Melanocyte of skin (primary cell): ENCODE results near the gene DOK5.

DNA sequence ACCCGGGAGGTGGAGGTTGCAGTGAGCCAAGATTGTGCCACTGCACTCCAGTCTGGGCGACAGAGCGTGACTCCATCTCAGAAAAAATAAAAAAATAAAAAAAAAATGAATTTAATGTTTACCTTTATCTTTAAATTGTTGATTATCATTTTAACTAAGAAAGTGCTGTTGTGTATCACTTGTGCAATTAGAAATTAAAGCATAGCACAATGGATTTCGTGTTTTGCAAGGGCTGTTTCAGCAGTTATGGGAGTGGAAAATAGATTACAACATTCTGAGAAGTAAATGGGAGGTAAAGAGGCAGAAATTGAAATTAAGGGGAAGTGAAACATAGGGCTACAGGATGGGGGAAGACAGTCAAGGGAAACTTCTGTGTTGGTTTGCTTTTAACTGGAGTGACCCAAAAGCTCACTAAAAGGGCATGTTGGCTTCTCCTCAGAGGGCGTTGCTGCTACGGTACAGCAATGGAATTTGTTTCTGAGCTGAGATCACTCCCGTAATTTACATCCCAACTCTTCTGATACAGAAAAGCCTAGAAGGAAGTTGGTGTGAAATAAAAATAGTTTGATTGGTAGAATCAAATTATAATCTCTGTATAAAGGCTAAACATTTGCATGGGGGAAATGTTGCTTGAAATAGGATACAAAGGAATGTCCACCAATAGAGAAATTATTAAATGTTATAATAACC, 147.5 kb downstream of the BCAS1 start:
- CAGE, long polyA plus RNA, 2 experiments: no peak in any of the 2 experiments

GRCh38 chr20:54104032-54104580, 33.7 kb upstream of the BCAS1 start:
- CAGE, long polyA plus RNA, 2 experiments: no peak in any of the 2 experiments

- CAGE, long polyA plus RNA, 2 experiments: no peak in any of the 2 experiments
Measured at GRCh38 chr20:54208229-54209147, 601 bp downstream of the PFDN4 start.

DNA sequence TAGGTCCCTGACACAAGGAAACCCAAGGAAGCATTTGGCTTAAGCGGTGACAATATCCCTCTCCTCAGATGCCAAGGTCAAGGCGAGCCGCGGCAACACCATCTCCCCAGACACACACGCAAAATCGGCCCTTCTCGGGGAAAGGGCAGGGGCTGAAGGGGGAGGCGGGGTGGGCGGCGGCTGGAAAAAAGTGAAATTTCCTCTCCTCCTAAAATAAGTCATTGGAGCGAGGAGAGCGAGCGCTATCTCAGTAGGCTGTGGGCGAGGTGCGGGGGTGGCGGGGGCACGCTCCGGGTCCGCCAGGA, 329 bp upstream of the DOK5 start:
- CAGE, long polyA plus RNA, 2 experiments: no peak in any of the 2 experiments

- CAGE, long polyA plus RNA, 2 experiments: no peak in any of the 2 experiments
Measured at GRCh38 chr20:54475417-54476579, at the start of gene DOK5. TSS of gene DOK5 (plus strand) at chr20:54475593.

DNA sequence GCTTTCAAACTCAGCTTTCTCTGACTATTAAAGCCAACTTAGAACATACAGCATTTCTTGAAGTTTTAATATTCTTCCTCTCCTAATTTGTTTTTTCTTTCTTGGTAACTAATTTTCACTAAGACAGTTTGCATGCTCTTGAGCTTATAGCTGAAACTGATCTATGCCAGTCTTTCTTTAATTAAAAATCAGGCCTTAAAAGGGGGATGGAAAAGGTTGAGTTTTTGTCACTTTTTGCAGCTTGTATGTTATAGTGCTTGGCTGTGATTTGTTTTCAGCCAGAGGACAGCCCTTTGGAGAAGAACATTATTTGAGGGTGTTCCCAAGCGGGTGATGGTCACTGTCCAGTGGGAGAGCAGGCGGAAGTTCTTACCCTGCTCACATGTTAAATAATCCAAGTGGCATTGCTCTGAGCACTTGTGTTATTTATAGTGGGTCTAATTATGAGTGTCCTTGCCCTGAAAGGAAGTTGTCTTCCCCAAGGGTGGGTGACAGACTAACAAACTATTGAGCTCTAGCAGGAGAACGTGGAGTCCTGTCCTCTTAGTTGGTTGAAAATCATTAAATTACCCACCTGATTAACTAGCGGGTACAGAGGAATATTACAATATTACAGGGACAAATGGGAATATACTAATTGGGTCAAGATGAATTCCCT, 49.4 kb downstream of the DOK5 start:
- CAGE, long polyA plus RNA, 2 experiments: no peak in any of the 2 experiments

DNA sequence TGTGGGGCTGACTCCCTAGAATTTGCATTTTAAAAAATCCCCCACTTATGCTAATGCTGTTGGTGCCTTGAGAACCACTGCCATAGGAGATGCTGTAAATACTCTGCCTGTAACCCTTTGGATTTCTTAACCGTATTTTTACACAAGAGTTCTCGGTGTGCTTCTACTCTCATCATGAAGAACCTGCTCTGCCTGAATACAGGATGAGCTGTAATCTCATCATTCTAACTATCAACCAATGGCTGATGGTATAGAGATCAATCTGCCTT, 531.6 kb downstream of the DOK5 start:
- CAGE, long polyA plus RNA, 2 experiments: no peak in any of the 2 experiments

DNA sequence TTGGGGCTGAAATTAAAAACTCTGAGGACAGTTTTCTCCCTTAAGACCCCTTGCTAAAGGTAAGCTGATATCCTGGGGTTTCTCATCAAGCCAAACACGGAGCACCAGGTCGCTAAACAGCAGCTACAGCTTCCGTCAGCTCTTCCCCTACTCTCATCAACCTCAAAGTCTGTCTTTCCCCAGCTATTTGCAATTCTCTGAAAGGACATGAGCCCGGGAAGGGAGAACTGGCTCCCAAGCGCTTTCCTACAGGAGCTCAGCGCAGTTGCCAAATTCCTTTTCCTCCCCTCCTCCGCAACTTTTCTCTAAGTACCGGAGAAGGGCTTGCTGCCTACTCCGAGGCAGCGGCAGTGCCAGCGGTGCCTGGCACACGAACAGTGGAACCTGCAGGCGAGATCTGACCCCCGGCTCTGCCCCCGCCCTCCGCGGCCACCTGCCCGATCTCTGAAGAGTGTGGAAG, 2.3 kb downstream of the CBLN4 start:
- CAGE, long polyA plus RNA, 2 experiments: no peak in any of the 2 experiments

DNA sequence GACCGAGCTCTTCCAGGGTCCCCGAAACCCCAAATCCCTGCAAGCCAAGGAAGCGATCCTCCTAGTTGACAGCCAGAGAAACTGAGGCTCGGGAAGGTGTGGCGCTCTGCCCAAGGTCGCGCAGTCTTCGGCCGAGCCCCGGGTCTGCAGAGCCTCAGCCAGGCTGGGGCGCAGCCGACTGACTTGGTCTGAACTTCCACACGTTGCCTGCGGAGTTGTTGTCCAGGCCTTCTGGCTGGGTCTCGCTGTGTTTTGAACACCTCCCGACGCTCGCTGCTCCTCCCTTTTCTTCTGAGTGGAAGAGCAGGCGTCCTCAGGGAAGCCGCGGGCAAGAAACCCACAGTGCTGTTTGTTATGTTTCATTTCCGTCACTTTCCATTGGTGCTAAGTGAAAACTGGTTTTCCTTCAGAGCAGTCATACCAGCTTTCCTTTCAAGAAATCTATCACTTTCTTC, 563 bp downstream of the FAM210B start:
- CAGE, long polyA plus RNA, 2 experiments: no peak in any of the 2 experiments

DNA sequence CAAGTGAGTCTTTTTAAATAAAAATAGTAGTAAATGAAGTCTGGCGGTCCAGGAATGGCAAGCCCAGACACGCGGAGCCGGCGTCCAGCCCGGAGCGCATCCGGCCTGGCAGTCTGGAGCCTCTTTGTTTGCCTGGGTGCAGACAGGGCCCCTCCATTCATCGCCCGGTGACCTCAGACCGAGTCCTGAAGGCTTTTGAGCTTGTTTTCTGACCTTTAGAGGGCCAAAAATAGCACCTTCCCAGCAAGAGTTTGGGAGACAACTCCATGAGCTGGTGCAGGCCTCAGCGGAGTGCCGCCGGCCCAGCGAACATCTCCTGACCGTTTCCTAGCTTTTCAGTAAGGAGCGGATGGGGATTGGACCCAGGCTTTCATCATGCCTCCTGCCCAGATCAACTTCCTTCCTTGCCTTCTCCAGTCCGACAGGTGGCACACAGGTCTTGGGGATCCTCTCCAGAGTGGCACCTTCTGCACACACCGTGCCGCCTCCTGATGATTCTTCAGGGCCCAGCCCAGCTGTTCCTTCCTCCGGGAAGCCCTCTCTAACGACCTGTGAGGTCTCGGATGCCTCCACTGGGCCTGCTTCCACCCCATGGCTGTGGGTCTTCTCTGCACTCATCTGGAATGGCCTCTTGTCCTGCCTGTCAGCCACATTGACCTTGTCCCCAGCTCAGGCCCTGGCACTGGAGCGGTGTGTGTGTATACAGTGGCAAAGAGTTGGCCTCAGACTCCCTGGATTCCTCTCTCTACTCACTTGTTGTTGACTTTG, 1.2 kb downstream of the FAM210B start:
- CAGE, long polyA plus RNA, 2 experiments: no peak in any of the 2 experiments

DNA sequence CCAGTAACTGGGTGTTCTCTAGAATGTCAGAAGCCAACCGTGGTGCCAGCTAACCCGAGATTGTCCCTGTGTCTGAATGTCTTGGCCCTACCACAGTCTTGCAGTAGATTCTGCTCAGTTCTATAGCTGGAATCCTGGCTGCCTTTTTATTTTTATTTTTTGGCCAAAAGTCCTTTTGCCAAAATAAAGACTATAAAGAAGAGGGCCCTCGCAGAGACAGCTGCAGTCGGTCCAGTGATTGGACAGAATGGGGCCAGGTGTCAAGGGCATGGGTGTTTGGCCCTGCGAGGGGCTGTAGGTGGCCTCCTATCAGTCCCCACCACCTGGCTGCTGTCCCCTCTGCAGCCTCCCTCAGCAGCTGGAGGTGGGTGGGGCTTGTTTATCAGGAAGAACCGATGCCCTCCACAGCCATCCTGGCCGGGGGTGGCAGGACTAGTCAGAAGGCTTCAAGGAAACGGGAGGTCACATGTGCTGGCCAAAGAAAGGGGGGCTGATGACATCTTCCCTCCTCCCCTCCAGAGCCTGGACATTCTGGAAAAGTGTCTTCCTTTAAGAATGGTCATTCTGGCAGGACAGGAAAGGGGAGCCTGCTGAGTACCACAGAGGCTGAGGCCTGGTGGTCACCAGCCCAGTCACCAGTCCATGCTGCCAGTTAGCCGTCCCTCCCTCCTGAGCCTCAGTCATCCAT, 4.0 kb downstream of the FAM210B start:
- CAGE, long polyA plus RNA, 2 experiments: no peak in any of the 2 experiments

DNA sequence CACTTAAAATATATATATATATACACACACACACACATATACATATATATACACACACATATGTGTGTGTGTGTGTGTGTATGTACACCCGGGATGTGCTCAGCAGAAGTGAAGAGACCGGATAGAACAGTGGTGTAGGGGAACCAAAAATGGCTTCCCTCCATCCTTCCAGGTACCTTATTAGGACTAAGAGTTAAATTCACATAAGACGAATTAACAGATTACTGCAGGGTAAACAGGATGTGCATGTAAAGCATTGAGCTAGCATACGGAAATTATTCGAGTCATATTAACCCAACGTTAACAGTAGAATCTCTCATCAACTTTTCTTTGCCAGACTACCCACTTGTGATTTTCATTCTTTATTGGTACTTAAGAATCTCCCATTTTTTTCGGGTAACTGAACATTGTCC, 671 bp downstream of the CSTF1 start:
- CAGE, long polyA plus RNA, 2 experiments: no peak in any of the 2 experiments

GRCh38 chr20:56468887-56469438, 536 bp downstream of the RTF2 start:
- CAGE, long polyA plus RNA, 2 experiments: no peak in any of the 2 experiments

DNA sequence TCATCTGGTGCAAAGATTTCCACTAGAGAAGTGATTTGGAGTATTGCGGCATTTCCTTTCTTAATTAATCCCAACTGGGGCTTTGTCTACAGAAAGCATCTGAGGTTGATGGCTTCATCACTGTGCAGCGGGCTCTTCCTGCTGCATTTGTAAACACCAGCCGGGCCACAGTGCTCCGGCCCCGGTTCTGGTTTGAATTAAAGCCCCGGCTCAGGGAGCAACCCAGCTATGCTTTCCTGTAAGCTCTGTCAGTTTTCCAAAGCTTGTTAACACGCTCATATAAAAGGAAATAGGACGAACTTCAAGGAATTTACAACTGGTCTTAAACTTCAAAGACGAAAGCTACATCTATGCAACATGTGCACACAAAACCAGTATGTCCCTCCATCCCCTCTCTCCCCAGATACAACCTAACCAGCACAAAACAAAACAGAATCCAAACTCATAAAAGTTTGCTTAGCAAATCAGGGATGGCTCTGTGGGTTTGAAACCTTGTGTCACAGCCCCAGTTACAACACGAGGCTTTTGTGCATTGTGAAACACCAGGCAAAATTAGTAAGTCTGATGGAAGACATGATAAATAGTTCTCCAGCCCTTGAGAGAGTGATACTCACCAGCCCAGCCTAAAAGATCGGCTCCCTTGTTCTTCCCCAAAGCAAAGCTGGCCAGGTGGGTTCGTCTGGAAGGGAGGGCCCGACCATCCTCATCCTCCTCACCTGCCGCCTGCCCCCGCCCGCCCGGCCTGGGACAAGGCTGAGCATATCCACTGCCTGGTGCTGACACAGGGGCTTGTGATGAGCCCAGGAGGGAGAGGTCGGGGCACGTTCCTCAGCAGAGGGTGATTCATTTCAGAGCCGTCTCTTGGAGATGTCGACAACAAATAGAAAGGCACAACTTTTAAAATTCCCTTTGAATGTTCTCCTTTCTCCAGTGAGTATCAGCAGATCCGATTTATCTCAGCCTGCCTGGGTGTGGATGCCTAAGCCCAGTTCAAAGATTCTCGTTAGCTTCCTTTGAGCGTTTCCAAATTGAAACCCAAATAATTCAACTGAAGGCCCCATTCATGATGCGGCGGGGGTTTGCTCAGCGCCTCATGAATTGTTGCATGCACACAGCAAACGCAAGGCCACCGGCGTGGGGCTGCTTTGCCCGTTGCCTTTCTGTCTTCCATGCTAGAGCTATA, 198.0 kb downstream of the TFAP2C start:
- CAGE, long polyA plus RNA, 2 experiments: no peak in any of the 2 experiments

- CAGE, long polyA plus RNA, 2 experiments: no peak in any of the 2 experiments
Measured at GRCh38 chr20:56859214-56860707, 230.7 kb downstream of the TFAP2C start.

- CAGE, long polyA plus RNA, 2 experiments: no peak in any of the 2 experiments
Measured at GRCh38 chr20:57106299-57106731, 160.1 kb downstream of the BMP7 start.

- CAGE, long polyA plus RNA, 2 experiments: no peak in any of the 2 experiments
Measured at GRCh38 chr20:57162195-57162688, 104.2 kb downstream of the BMP7 start.

- CAGE, long polyA plus RNA, 2 experiments: no peak in any of the 2 experiments
Measured at GRCh38 chr20:57265094-57265493, 1.3 kb downstream of the BMP7 start.

GRCh38 chr20:57265855-57266551, 438 bp downstream of the BMP7 start:
- CAGE, long polyA plus RNA, 2 experiments: no peak in any of the 2 experiments

GRCh38 chr20:57408718-57409646, 17.8 kb downstream of the RBM38 start:
- CAGE, long polyA plus RNA, 2 experiments: no peak in any of the 2 experiments